ENCODE data around the genes CGAS, MEI4 and SH3BGRL2.

DNA sequence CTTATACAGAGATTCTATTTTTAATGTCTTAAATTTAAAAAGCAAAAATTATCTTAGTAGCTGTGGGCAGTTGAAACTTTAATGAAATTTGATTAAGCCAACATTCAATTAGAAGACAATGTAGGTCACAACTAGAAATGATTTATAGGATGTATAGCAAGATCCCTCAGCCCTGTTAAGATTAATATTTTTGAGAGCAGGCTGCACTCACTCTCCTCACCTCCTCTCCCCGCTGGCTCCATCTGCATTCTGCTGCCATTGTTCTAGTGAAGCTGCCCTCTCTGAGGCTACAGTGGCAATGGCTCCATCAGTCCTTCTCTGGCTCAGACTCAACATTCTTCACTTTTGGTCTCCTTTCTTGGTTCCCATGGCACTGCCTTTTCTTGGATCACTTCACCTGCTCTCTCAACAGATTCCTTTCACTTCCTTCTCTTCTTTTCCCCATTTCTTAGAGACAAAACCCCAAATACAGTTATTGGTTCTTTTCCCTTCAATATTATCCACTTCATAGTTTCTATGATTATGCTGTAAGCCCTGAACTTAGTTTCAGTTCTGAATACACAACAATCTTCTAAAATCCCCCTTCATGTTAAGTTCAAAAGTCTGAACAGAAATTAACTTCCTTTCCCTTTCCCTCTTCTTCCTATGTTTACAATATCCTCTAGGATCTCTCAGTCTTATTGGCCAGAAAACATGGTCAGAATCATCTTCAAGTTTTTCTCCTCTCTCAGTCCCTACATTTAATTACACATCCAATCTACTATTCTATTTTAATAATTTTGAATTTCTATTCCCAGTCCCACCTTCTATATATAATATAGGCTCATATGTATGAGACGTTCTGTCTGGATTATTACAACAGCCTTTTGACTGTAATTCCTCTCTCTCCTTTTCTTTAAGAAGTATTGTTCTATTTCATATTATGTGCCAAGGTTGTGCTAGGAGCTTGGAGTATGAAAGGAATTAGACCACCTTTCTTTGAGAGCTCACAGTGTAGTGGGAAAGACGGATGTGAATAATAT is 57.7 kb downstream of the OGFRL1 start:
- CAGE, long polyA plus RNA, result no peak
- RRBS, result no CpG with 5 or more reads among the region's 3 CpGs

GRCh38 chr6:71407364-71408185 is 119.0 kb downstream of the OGFRL1 start:
- CAGE, long polyA plus RNA, result no peak
- RRBS, result no CpG with 5 or more reads among the region's 4 CpGs

- CAGE, long polyA plus RNA, result no peak
- RRBS, result no CpG with 5 or more reads among the region's 3 CpGs
Measured at GRCh38 chr6:71495827-71496319, 207.3 kb downstream of the OGFRL1 start.

GRCh38 chr6:71653484-71654023 is 232.8 kb upstream of the RIMS1 start:
- CAGE, long polyA plus RNA, result no peak
- RRBS, result no CpG with 5 or more reads among the region's 3 CpGs

DNA sequence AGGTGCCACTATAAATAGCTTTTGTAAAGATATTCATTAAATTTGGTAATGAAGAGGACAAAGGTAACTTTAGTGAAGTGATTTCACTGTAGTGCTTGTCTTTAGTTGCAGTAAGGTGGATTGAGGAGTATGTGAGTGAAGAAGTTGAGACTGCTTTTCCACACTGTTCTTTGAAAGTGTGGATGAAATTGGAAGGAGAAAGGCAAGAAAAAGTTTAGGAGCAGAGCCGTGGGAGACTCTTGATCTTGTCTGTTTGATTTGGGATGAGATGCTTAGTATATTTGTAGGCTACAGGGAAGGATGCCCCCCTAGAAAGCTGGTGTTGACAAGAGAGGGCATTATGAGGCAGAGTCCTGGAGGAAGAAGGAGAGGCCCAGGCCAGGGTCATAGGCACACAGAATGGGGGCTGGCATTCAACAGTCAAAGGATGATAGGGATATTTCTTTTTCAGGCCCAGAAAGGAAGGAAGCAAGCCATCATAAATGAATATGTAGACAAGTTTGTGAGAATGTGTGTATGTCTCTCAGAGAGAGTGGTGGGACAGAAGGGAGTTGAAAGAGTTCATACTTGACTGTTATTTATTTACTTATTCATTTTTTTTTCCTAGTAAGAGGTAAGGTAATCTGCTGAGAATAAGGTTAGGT is 157.2 kb downstream of the KCNQ5 start:
- CAGE, long polyA plus RNA, result no peak
- RRBS, result no CpG with 5 or more reads among the region's 1 CpG

DNA sequence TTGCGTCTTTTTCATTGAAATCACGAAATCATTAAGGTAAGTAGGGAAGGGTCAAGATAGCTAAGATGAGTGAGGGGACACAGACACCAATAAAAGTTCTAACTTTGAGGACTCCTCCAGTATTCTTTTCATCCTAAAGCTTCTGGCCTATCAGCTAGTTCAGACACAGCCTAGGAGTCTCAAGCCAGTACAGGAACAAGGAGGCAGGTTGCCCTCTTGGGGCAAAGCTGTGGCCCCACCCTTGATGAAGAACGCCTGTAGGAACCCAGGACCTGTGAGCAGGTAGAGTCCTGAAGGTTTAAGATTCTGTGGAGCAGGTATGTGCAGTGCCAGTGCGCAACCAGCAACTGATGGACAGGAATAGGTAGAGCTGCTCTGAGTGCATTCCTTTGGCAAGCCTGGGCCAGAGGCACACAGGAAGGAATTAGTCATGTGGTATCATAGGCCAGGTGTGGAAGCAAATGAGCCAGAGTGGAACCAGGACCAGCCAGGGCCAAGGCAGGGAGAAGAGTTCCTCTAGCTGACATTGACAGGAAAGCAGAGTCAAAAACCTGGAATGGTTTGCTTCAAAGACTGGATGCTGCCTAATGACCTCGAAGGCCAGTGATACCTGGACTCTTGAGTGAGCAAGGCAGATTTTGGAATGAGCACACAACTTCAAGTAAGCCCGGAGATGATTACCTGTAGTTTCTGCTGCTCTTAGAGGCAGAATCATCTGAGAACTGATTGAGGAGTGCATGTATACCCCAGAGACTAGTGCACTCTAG is 1.4 kb upstream of the KHDC1 start:
- CAGE, long polyA plus RNA, result no peak
- RRBS, result no CpG with 5 or more reads among the region's 6 CpGs

- CAGE, long polyA plus RNA, result no peak
- RRBS, result 2% methylated on average over 20 of the region's 61 CpGs
Measured at GRCh38 chr6:73451784-73452544, at the start of gene CGAS. Gene CGAS, minus strand, starts transcription at chr6:73452297.

DNA sequence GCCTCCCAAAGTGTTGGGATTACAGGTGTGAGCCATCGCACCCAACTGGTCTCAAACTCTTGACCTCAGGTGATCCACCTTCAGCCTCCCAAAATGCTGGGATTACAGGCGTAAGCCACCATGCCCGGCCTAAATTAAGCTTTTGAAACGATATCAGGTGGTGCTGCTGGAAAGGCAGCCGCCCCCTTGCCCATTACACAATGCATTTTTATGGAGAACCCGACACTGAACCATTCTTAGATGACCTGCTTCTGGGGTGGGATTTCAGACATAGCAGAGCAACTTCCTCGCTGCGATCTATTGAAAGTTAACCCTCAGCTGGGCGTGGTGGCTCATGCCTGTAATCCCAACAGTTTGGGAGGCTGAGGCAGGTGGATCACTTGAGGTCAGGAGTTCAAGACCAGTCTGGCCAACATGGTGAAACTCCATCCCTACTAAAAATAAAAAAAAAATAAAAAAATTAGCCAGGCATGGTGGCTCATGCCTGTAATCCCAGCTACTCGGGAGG is 14.3 kb downstream of the MTO1 start:
- CAGE, long polyA plus RNA, result no peak
- RRBS, result no CpG with 5 or more reads among the region's 10 CpGs

DNA sequence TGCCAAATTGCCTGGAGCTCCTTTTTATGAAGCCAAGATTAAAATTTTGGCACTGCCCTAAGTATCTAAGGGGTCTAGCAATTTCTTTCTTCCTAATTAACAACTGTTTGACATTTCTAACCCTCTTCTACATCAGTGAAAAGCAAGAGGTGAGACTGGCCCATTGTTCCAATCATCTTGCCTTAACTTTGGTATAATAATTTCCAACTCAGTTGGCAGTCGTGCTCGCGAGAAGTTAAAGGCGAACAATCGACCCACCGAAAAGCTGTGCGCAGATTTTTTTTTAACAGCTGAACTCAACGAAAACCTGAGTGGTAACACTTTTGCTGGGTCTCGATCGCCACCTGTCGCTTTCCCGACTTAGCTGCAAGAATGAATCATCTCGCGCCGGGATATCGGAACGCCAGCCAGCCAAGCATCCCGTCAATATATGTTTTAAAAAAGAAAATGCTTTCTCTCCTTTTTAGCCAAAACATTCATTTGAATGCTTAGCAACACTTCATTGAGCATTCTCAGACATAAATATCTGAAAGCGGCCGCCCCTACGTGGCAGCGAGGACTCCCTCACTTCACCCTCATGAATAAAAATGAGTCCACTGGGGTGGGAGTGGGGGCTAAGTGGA is 1.7 kb downstream of the COL12A1 start:
- CAGE, long polyA plus RNA, result no peak
- RRBS, result no CpG with 5 or more reads among the region's 22 CpGs

- CAGE, long polyA plus RNA, result no peak
- RRBS, result no CpG with 5 or more reads among the region's 7 CpGs
Measured at GRCh38 chr6:75244263-75244589, 625 bp upstream of the COX7A2 start.

DNA sequence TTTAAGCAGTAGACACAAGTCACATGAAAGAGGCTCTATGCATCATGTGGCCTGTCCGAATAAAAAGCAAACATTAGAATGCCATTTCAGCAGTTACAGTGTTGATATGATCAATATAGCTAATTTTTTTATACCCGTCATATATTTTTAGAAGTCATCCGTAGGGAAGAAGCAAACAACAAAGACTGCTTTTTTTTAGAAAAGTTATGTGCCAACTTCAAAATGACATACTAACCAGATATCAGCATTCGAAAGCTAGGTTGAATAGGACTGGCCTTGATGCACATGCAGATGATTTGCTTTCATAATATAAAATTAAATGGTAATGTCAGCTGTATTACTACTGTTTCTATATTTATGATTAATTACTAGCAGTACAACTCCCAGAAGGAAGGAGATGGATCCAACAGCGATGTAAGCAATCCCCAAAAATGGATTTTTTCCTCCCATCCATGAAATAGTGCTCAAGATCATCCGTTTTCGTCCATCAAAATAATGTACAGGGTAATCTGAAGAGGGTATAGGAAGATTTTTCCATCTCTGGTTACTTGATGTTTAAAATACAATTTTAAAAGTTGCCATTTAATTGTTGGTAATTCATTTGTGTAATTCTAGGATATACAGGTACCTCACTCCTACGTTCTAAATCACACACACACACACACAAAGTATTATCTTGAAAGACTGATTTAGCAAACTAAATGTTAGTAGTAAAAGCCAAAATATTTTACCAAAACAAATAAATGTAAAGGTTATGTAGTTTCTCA is 12.4 kb upstream of the COX7A2 start:
- CAGE, long polyA plus RNA, result no peak
- RRBS, result no CpG with 5 or more reads among the region's 8 CpGs

GRCh38 chr6:75623508-75624052 is 21.9 kb downstream of the SENP6 start:
- CAGE, long polyA plus RNA, result no peak
- RRBS, result no CpG with 5 or more reads among the region's 1 CpG

DNA sequence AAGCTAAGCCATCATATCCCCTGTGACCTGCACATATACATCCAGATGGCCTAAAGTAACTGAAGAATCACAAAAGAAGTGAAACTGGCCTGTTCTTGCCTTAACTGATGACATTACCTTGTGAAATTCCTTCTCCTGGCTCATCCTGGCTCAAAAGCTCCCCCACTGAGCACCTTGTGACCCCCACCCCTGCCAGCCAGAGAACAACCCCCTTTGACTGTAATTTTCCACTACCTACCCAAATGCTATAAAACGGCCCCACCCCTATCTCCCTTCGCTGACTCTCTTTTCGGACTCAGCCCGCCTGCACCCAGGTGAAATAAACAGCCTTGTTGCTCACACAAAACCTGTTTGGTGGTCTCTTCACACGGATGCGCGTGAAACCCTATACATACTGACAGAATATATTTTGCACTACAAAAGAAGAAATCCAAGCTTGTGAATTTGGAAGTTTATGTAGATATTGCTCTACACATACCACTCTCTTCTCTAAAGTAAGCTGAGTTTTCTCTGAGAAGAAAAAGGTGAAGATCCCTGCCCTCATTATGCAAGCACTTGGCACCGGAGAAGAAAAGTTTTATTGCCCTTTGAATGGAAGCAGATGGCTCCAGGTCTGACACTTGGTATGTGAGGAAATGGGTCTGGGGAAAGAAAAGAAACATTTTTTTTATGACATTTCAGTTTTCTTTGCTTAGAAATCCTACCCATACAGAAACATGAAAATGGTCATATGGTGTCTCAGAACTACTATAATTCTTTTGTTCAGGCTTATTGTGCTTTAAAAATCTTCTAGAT is 488.8 kb upstream of the IMPG1 start:
- CAGE, long polyA plus RNA, result no peak
- RRBS, result no CpG with 5 or more reads among the region's 8 CpGs

GRCh38 chr6:77368677-77369385 is 94.5 kb downstream of the HTR1B start:
- CAGE, long polyA plus RNA, result no peak
- RRBS, result no CpG with 5 or more reads among the region's 20 CpGs

DNA sequence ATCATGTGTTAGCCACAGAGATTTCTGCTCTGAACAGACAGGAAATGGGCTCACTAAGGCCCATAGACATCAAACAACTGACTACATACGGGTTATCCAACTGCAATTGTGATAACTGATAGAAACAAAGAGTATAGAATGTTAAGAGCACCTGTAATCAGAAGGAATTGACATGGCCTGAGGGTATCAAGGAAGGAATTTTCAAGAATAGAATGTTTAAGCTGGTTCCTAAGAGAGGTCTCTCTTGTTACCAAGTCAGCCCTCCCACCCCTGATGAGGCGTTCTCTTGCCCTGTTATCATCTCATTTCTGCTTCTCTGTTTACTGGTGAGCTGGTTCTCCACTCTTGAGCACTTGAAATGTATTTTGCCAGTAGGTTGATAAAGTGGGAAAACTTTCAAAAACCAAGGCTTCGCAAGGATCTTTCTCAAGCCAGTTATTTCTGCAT is at the start of gene MEI4:
Gene MEI4 (plus strand): TSS at position 273 of the 447 bp plus-strand sequence.
- CAGE, long polyA plus RNA, result no peak
- RRBS, result no CpG with 5 or more reads among the region's 3 CpGs

DNA sequence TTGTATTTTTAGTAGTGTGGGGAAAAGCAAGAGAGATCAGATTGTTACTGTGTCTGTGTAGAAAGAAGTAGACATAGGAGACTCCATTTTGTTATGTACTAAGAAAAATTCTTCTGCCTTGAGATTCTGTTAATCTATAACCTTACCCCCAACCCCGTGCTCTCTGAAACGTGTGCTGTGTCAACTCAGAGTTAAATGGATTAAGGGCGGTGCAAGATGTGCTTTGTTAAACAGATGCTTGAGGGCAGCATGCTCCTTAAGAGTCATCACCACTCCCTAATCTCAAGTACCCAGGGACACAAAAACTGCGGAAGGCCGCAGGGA is 8.6 kb upstream of the IRAK1BP1 start:
- CAGE, long polyA plus RNA, result no peak
- RRBS, result no CpG with 5 or more reads among the region's 5 CpGs

GRCh38 chr6:78966569-78966993 is 99.2 kb downstream of the IRAK1BP1 start:
- CAGE, long polyA plus RNA, result no peak
- RRBS, result no CpG with 5 or more reads among the region's 4 CpGs

- CAGE, long polyA plus RNA, result no peak
- RRBS, result 6% methylated on average over 10 of the region's 37 CpGs
Measured at GRCh38 chr6:79630659-79631382, at the start of gene SH3BGRL2. Gene SH3BGRL2, plus strand, starts transcription at chr6:79631329.

GRCh38 chr6:79777756-79778754 is 146.9 kb downstream of the SH3BGRL2 start:
- CAGE, long polyA plus RNA, result no peak
- RRBS, result 7% methylated on average over 16 of the region's 35 CpGs

DNA sequence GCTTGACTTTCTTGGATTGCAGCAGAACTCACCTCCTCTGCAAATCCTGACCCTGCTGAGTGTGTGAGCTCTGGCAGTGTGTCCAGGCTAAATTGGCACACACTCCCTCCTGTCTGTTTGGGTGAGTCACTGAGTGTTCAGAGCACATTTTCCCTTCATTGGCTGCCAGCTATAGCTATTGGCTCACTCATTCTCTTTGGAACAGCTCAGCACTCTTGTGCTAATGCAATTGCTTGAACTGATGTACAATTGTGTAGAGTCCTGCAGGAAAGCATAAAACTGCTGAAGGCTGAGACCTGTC is 350.9 kb downstream of the BCKDHB start:
- CAGE, long polyA plus RNA, result no peak

All from AG04450 (cell line).